Mononuclear cell (primary cell): Measurements from ENCODE around the gene CSMD2.

- RRBS = no CpG with 5 or more reads among the region's 4 CpGs
Observed at GRCh38 chr1:32355307-32355876, 6.9 kb downstream of the FAM229A start.

DNA sequence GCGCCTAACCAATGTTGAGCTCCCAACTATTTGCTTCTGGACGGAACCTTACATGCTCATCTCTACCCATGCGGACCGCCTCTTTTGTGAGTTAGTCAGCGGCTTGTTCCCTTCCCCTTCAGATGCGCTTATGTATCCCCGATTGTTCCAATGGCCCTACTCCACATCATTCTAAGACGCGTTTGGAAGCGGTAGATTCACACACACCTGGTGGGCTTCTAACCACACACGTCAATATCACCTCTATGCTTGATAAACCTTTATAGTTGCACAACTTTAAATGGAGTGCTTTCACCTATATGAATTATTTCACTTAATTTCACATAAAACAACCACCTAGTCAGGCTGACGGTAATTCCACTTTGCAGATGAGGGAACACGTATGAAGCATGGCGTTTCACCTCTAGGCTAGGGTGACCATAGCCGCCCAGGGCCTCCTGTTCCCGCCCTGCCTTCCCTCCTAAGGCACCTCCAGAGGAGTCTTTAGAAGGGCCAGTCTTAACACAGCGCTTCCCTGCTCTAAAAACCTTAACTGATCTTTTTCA is 981 bp downstream of the ZBTB8A start:
- RRBS = no CpG with 5 or more reads among the region's 17 CpGs

DNA sequence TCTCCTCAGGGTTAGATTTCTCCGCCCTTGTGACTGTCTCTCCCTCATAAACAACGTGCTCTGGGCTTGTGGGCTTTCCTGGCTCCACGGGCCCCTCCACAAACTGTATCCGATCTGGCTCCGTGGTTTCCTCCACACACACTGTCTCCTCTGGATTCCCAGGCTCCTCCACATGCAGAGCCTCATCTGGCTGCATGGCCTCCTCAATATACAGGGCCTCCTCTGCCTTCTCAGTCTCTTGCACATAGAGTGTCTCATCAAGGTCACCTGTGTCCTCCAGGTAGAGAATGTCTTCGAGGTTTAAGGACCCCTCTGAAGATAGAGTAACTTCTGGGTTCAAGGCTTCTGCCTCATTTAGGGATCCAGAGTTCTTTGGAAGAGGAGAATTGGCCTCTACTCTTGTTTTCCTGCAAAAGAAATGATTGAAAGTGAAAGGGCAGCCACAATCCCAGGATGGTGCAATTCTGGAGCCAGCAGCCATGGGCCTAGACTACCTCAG is 6.9 kb downstream of the SYNC start:
- RRBS = no CpG with 5 or more reads among the region's 6 CpGs

- RRBS = no CpG with 5 or more reads among the region's 8 CpGs
Observed at GRCh38 chr1:32703424-32703815, 850 bp upstream of the SYNC start.

DNA sequence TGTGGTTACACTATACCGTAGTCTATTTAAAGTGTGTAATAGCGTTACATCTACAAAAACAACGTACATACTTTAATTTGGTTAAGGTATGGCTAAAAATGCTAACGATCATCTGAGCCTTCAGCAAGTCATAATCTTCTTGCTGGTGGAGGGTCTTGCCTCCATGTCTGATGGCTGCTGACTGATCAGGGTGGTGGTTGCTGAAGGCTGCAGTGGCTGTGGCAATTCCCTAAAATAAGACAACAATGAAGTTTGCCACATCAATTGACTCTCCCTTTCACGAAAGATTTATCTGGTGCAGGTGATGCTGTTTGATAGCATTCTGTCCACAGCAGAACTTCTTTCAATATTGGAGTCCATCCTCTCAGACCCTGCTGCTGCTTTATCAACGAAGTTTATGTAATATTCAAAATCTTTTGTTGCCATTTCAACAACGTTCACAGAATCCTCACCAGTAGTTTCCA is 15.8 kb downstream of the YARS1 start:
- RRBS = no CpG with 5 or more reads among the region's 7 CpGs

GRCh38 chr1:32871486-32872011 is 837 bp upstream of the FNDC5 start:
- RRBS = no CpG with 5 or more reads among the region's 8 CpGs

- RRBS = no CpG with 5 or more reads among the region's 21 CpGs
Observed at GRCh38 chr1:32895101-32895859, 5.9 kb downstream of the TMEM54 start.

- RRBS = no CpG with 5 or more reads among the region's 2 CpGs
Observed at GRCh38 chr1:32946410-32946811, 18.2 kb downstream of the RNF19B start.

GRCh38 chr1:33001124-33002478 is 35.1 kb downstream of the AK2 start:
- RRBS = no CpG with 5 or more reads among the region's 10 CpGs

- RRBS = no CpG with 5 or more reads among the region's 7 CpGs
Observed at GRCh38 chr1:33007019-33008114, 29.3 kb downstream of the AK2 start.

DNA sequence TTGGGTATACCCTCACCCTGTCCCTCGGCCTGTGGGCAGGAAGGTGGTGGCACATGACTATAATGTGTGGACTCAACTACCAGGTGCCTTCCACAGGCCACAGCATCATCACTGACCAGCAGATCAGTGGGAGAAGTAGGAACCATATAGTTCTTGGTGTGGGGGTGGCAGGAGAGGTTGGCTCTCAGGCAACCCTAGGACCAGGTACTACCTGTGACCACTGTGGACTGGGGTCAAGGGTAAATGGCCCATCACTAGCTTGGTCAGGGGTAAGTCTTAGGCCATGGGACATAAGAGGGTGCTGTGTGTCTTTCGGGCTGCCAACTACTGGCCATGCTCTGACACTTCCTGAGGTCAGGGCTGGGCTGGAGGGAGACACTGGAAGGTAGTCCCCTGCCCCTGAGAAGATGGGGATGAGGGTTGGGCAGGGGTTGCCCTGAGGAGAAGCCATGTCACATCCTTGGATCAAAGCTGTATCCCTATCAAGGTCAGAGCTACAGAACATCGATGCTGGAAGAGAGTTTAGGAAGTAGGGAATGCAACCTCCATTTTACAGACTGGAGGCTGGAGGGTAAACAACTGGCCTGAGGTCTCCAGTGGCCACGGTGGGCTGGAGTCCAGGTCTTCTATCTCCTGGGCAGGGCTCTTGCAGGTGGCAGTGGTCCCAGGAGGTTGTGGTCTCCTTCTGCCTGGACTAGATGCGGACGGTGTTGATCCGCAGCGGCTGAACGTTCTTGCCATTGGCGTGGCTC is 35.2 kb downstream of the TRIM62 start:
- RRBS = no CpG with 5 or more reads among the region's 10 CpGs

DNA sequence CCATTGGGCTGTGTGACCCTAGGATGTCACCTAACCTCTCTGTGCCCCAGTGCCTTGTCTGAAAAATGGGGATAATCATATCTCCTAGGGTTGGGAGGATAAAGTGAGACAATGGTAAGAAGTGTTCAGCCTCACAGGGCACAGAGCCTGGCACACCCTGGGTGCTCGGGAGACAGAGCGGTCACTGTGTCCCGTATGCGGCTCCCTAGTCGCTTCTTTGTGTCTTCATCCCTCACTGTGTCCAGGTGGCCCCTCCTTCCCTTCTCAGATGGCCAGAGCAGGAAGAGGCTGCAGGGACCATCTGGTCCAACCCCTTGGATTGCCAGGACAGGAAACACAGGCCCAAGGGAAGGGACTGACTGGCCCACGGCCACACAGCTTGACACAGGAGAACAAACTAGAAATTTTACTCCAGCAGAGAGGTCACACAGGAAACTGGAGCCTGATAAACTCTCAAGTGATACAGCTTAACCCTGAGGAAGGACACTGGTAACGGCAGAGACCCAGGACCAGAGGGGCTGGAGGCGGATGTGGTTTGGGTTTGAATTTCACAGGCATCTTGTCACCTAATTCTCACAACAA is 11.0 kb downstream of the TRIM62 start:
- RRBS = no CpG with 5 or more reads among the region's 8 CpGs

- RRBS = no CpG with 5 or more reads among the region's 10 CpGs
Observed at GRCh38 chr1:33257865-33258395, 1.6 kb downstream of the ZNF362 start.

DNA sequence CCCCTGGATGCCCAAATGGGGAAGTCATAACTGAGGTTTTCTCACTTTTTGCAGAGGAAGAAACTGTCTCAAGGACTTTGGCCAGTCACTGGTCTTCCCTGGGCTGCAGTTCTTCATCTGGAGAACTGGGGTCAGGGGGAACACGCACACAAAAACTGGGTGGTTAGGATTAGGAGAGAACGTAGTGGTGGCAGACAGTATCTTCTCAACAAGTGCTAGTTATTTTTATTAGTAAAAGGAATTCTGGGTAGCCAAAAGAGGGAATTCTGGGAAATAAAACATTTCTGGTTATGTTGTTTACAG is 11.0 kb upstream of the ZSCAN20 start:
- RRBS = no CpG with 5 or more reads among the region's 2 CpGs

DNA sequence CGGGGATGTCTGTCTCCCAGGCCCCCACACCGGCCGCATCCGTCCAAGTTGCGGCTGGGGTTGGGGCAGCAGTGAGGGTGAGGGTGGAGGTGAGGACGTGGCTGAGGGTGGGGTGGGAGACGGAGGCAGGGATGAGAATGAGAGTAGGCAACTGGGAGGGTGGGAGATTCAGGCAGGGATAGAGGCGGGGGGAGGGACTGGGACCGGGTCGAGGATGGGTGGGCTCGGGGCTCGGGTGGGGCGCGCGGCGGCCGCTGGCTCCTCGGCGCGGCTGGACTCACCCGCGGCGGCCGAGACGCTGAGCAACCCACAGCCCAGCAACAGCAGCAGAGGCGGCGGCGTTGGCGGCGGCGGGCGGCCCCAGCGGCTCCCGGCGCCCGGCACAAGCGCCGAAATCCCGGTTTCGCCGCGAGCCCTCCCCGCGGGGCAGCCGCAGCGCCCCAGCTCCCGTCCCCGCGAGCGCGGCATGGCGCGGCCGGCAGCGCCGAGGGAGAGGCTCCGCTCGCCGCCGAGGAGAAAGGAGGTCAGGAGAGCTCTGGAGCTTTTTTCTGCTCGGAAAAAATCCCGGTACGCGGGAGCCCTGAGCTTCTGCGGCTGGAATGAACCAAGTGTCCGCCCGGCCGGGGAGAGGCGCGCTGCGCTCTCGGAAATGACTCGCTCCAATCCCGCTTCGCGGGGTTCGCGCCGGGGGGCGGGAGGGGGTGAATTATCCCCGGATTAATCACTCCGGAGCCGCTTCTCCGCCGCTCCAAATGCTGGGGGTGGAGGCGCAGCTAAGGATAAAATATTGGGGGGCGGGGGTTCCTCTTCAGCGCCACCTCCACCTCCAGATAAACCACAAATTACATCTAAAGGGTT is at the start of gene CSMD2:
Gene CSMD2 (minus strand): TSS at position 601 of the 858 bp plus-strand sequence.
- RRBS = 3% methylated on average over 44 of the region's 88 CpGs

- RRBS = no CpG with 5 or more reads among the region's 4 CpGs
Observed at GRCh38 chr1:34378299-34378571, 201.5 kb downstream of the C1orf94 start.

GRCh38 chr1:34742680-34743156 is 12.1 kb upstream of the GJB5 start:
- RRBS = 4% methylated on average over 5 of the region's 15 CpGs

GRCh38 chr1:34763470-34763942 is 4.0 kb downstream of the GJB4 start:
- RRBS = no CpG with 5 or more reads among the region's 6 CpGs

GRCh38 chr1:34791795-34792130 is 1.0 kb upstream of the GJA4 start:
- RRBS = no CpG with 5 or more reads among the region's 5 CpGs

DNA sequence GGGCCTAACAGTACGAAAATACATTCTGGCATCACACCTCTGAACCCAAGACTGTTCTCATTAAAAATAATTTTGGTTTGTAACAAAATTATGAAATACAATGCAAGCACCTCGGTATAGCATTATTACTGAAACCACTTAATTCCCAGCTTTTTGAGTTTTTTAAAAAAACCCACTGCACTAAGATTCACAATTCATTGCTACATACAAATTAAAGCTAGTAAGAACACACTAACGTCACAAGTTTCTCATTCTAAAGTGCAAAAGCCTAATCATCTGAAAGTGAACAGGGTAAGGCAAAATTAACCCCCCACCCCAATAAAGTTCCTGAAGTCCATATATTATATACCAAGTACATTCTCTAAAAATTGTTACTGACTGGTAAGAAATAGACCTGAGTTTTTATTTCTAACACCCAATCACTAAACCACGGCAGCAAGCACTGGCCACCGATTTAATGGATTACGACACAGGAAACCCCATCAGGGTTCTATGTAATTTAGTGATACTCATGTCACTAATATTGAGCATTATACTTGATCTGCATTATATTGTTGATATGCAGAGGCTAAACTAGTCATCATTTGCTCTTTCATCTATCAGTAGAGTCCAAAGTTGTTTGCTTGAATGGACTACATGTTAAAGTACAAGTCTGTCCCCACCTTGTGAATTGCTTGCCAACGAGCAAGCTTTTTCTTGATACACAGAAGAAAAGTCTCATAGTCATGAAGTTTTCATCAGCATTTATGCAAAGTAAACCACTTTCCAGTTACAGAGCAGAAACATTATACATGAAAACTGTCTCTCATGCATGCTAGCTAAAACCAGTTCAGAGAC is 13.3 kb downstream of the SFPQ start:
- RRBS = no CpG with 5 or more reads among the region's 7 CpGs